BJ (cell line): ENCODE measurements around the gene RAC2.

- CAGE, long polyA plus RNA = no peak
- RRBS = no CpG with 5 or more reads among the region's 12 CpGs
Measured at GRCh38 chr22:37243249-37244086, 601 bp downstream of the RAC2 start.

- CAGE, long polyA plus RNA = no peak
- RRBS = no CpG with 5 or more reads among the region's 24 CpGs
Measured at GRCh38 chr22:37244087-37244957, at the start of gene RAC2. Gene RAC2 (minus strand): TSS chr22:37244269.

GRCh38 chr22:37303728-37304488 is 21.6 kb downstream of the CYTH4 start:
- CAGE, long polyA plus RNA = no peak
- RRBS = no CpG with 5 or more reads among the region's 11 CpGs

DNA sequence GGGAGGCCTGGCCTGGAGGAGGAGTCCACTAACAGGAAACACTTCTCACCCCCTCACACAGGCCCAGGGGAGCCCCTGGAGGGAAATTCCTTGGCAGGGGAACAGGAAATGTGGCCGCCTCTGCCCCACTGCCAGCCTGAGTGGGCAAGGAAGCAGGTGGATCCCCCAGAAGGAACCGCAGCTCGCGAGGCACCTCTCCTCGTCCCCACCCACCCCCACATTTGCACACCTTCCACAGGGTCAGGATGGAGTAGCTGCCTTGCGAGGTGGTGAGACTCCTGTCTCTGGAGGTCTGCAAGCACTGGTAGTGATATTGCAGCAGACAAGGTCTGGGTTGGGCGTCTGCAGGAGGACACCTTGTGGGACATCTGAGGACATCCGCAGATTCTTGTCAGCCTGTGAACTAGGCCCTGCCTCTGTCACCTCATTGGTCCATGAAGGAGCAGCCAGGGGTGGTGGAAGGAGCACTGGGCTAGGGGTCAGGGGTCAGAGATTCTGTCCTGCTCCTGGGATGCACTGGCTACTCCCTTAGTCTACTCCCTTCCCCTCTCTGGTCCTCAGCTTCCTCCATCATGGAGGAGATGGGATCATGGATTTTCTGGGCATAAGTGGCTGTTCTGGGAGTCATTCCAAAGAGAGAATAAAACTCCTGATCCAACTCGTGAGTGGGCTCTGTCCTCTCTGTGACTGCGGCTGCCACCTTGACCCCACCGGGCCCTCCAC is 32.5 kb downstream of the CYTH4 start:
- CAGE, long polyA plus RNA = no peak
- RRBS = 92% methylated on average over 1 of the region's 11 CpGs

- CAGE, long polyA plus RNA = no peak
- RRBS = no CpG with 5 or more reads among the region's 13 CpGs
Measured at GRCh38 chr22:37377900-37378267, 49.4 kb downstream of the ELFN2 start.

GRCh38 chr22:37379964-37380456 is 47.3 kb downstream of the ELFN2 start:
- CAGE, long polyA plus RNA = no peak
- RRBS = 27% methylated on average over 4 of the region's 15 CpGs

- CAGE, long polyA plus RNA = no peak
- RRBS = no CpG with 5 or more reads among the region's 29 CpGs
Measured at GRCh38 chr22:37507976-37508733, 11.1 kb downstream of the CARD10 start.

DNA sequence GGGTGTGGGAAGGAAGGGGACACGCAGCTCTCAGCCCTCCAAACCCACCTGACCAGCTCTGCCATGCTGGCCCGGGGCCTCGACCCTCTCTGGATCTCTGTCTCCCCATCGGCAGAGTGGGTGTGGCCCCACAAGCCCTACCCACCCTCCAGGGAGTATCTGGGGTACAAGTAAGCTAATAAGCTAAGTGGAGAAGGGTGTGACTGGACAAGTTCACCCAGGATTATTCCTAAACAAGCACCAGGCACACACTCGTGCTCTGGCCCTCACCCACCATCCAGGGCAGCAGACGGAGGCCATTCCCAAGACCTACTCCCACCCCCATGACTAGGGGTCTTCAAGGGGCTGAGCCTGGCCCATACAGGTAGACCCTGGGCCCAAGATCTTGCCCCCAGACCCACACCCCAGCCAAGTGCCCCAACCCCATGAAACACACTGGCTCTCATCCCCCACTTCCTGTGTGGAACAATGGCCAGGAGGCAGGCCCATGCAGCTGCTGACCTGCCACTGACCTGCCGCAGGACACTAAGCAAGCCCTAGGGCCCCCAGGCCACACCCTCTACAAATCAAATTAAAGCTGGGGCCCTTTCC is 10.4 kb downstream of the CARD10 start:
- CAGE, long polyA plus RNA = no peak
- RRBS = no CpG with 5 or more reads among the region's 7 CpGs

DNA sequence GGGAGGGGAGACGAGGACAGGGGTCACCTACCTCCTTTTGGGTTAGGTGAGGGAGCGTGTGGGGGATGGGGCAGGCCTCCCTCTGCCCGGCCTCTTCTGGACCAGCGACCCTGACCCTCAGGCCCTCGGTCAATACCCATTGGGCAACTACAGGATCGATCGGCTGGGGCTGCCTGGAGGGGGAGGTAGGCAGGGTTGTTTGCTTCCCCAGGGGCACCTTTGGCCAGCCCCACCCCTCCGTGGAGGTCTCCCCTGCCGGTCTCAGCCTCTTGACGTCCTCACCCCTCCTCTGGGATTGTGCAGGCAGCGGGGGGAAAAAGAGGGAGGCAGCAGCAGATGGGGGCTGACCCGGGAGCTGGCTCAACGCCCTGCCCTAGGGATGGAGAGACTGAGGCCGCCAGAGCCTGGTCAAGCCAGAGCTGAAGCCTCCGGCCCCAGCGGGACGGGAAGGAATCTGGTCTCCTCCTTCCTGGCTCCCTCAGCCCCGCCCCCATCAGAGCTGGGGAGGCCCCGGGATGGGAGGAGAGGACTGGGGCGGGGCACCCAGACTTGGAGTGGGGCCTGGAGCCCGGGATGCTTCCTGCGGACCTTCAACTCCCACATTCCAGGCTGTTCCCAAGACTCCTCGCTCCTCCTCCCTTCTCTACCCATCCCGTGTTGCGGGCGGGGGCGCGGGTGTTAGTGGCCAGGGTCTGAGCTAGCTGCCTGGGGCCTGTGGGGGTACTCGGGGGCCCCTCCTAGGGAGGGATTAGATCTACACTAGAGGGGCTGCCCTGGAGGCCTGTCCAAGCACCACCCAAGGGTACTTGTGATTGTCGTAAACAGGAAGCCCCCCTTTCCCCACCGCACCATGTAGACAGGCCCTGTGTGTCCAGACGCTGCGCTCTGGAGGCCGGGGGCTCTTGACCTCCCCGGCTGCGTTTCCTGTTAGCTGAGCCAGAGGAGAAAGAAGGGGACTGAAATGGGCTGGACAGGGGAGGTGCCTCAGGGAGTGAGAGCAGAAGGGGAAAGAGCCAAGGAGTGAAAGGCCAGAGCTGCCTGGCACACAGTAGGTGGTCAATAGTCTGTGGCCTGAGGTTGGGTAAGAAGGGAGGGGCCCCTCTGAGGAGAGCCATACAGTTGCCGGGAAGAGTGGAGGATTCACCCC is 14.2 kb upstream of the CDC42EP1 start:
- CAGE, long polyA plus RNA = no peak
- RRBS = 9% methylated on average over 16 of the region's 37 CpGs

DNA sequence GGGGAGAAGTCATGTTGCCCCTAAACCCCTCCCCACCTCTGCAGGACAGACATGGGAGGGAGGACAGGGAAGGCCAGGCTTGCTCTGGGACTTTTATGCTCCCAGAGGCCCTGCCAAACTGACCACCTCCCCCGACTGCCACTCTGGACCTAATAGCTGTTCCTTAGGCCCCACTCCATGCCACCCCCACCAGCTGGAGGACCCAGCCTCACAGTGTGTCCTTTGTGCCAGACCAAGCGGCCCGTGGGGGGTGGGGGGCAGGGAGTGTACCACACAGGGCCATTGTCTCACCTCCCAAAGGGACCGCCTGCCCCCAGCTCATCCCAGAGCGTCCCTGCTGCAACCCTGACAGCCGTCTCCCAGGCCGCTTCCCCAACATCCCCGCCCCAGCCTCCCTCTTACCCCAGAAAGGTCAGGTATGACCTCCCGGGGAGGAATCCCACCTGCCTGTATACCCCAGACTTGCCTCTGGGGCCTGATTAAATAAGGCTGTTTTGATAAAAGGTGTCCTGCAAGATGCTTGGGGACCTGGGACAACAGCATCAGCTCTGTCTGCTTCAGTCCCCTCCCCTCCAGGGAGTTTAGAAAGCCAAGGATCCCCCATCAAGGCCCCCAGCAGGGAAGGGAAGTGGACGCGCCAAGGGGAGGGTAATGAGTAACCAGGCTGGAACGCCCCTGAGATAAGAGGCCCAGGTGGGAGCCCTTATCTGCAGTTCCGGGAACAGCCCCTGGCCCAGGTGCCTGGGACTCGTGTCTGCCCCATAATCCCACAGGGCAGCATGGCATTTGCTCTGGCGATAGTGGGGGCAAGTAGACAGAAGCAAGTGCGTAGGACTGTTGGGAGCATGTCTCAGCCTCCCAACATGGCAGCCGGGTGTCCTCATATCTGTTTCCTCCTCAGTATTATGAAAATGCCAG is 8.9 kb downstream of the CDC42EP1 start:
- CAGE, long polyA plus RNA = no peak
- RRBS = 46% methylated on average over 1 of the region's 17 CpGs

DNA sequence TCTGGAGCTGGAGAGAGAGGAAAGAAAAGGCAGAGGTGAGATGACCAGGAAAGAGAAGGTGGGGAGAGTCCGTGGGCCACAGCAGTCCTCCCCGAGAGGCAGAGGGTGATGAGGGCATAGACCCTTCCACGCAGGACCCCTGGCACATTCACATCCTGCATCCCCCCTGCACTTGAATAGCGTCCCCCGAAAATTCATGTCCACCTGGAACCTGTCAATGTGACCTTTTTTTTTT is 2.8 kb downstream of the LGALS2 start:
- CAGE, long polyA plus RNA = no peak
- RRBS = no CpG with 5 or more reads among the region's 5 CpGs

DNA sequence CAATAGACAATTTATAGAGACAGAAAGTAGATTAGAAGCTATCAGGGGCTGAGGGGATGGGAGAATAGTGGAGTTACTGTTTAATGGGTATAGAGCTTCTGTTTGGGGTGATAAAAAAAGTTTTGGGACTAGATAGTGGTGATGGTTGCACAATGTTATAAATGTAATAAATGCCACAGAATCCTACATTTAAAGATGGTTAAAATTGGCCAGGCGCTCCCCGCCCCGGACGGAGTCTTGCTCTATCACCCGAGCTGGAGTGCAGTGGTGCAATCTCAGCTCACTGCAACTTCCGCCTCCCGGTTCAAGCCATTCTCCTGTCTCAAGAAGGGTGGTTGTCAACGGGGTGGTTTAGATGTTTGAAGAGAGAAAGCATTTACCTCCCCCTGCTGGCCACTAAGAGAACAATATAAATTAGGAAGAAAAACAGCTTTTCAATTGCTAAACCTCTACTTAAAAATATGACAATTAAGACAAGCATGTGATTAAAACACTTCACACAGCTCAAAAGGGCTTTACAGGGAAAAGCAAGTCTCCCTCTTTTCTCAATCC is 12.5 kb upstream of the LGALS2 start:
- CAGE, long polyA plus RNA = no peak
- RRBS = 3% methylated on average over 3 of the region's 8 CpGs

GRCh38 chr22:37623268-37624325 is 15.0 kb downstream of the GGA1 start:
- CAGE, long polyA plus RNA = no peak
- RRBS = no CpG with 5 or more reads among the region's 27 CpGs

- CAGE, long polyA plus RNA = no peak
- RRBS = no CpG with 5 or more reads among the region's 10 CpGs
Measured at GRCh38 chr22:37633099-37633557, 6.3 kb upstream of the SH3BP1 start.

DNA sequence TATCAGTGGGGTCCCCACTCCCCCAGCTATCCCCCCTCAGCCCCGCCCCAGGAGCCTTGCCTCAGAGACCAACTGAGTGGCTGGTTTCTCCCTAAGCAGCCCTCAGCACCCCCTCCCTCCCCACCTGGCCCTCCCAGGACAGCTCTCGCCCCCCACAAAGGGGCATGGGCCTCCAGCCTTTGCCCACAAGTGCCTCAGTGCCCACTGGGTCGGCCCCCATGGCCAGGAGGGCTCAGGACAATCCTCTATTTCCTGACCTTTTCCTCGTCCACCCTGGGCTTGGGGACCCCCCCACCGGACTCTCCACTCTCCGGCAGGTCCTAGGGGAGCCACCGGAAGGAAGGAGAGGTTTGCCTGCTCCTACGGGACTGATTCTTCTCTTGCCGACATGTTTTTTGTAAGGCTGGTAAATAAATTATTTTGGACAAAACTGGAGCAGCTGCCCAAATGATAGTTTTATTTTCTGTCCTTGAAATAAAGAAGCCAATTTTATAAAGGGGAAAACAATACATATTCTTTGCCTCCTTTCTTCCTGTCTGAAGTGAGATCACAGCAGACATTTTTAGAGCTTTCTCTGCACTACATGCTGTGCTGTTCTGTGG is 2.8 kb upstream of the PDXP start:
- CAGE, long polyA plus RNA = no peak
- RRBS = no CpG with 5 or more reads among the region's 9 CpGs

GRCh38 chr22:37657797-37658002 is 823 bp upstream of the PDXP start:
- CAGE, long polyA plus RNA = no peak
- RRBS = no CpG with 5 or more reads among the region's 4 CpGs

- CAGE, long polyA plus RNA = no peak
- RRBS = no CpG with 5 or more reads among the region's 16 CpGs
Measured at GRCh38 chr22:37689050-37689860, 3.1 kb downstream of the NOL12 start.

DNA sequence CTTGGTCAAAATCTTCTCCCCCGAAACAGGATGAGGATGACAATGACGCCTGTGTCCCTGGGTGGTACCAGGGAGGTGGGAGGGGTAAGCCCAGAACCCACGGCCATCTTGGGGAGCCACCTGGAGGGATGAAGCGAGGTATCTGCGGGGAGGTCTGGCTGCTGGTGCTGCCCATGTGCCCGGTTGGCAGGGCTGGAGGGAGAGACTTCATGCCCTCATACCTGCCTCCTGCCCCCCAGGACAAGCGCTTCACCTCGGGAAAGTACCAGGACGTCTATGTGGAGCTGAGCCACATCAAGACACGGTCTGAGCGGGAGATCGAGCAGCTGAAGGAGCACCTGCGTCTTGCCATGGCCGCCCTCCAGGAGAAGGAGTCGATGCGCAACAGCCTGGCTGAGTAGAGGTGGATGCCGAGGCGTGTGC is 32.7 kb upstream of the H1-0 start:
- CAGE, long polyA plus RNA = no peak
- RRBS = no CpG with 5 or more reads among the region's 18 CpGs

DNA sequence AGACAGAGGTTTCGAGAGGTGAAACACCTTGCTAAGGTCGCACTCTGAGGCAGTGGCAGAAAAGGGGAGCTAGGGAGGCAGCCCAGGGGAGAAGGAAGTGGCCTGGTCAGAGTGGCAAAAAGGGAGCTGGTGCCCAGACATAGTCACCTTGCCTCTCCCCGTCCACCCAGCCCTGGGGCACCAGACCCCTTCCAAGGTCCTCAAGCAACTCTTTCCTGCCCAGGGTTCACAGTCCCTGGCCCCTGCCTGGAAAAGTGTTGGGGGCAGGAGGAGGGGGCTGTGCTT is 4.3 kb downstream of the MICALL1 start:
- CAGE, long polyA plus RNA = no peak
- RRBS = no CpG with 5 or more reads among the region's 3 CpGs

- CAGE, long polyA plus RNA = no peak
- RRBS = 91% methylated on average over 3 of the region's 6 CpGs
Measured at GRCh38 chr22:37933005-37933246, 20.5 kb downstream of the C22orf23 start.